ENCODE results near the genes PPP1R7 and GAL3ST2.

- RRBS: 5% methylated on average over 15 of the region's 94 CpGs
Observed at GRCh38 chr2:241149995-241151184, at the start of gene PPP1R7. Gene PPP1R7 (plus strand): TSS chr2:241150467.

DNA sequence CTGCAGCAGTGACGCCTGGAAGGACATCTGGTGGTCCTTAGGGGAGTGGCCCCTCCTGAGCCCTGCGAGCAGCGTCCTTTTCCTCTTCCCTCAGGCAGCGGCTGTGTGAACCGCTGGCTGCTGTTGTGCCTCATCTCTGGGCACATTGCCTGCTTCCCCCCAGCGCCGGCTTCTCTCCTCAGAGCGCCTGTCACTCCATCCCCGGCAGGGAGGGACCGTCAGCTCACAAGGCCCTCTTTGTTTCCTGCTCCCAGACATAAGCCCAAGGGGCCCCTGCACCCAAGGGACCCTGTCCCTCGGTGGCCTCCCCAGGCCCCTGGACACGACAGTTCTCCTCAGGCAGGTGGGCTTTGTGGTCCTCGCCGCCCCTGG is 35.7 kb downstream of the ANO7 start:
- RRBS: 19% methylated on average over 2 of the region's 14 CpGs

GRCh38 chr2:241239482-241240225 is 51.2 kb downstream of the ANO7 start:
- RRBS: no CpG with 5 or more reads among the region's 32 CpGs

GRCh38 chr2:241242362-241242776 is 53.9 kb downstream of the ANO7 start:
- RRBS: no CpG with 5 or more reads among the region's 13 CpGs

GRCh38 chr2:241262449-241263199 is 52.8 kb downstream of the HDLBP start:
- RRBS: no CpG with 5 or more reads among the region's 7 CpGs

DNA sequence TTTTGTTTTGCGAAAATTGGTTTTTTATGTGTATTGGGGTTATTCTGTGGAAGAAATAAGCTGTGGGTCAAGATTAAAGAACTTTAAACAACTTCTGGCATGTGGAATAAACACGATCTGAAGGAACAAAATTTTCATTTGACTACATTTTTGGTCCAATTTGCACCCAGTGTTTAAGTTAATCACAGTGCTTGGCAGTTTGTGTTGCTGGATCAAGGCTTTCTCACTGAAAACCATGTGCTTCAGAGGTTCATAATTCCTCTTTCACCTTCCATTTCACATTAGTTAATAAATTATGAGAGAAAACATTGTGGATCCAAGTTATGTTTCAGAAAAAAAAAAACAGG is 2.0 kb downstream of the SEPTIN2 start:
- RRBS: no CpG with 5 or more reads among the region's 2 CpGs

- RRBS: no CpG with 5 or more reads among the region's 5 CpGs
Observed at GRCh38 chr2:241329470-241329784, 13.7 kb downstream of the SEPTIN2 start.

DNA sequence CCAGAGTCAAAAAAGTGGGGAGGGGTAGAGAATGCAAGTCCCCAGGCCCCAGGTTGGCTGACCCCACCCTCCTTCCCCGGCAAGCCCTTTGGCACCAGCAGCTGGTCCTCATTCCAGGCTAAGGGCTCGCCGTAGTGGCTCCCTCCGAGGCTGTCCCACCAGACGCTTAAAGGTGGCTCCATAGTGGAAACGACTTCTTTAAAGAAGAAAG is 1.3 kb downstream of the STK25 start:
- RRBS: no CpG with 5 or more reads among the region's 6 CpGs

DNA sequence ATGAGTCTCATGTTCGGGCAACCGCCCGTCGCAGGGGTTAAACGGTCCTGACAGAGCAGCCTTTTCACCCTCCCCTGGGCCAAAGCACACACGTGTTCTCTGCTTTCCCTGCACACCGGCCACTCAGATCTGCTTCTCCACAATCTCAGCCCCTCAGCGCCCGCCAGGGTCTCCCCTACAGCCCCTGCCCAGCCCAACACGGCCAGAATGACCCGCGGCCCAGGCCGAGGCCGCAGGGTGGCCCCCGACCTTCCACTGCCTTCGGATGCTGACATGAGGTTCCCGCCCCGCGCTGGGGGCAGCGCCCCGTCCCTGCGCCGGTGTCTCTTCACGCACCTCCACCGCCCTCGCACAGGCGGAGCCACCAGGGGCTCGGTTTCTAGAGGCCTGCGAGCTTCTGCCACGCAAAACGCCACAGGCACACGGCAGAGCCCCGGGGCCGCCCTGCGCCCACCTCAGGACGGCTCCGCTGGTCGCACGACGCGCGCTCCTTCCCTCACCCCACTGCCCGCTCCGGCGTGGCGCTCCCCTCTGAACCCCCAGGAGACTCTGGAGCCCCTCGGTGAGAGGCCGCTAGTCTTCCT is 888 bp downstream of the STK25 start:
- RRBS: 2% methylated on average over 12 of the region's 48 CpGs

GRCh38 chr2:241552113-241552675 is 6.4 kb upstream of the BOK start:
- RRBS: 60% methylated on average over 1 of the region's 25 CpGs

- RRBS: no CpG with 5 or more reads among the region's 18 CpGs
Observed at GRCh38 chr2:241584438-241585044, 26.0 kb downstream of the BOK start.

- RRBS: 8% methylated on average over 32 of the region's 74 CpGs
Observed at GRCh38 chr2:241610005-241611009, 26.7 kb downstream of the THAP4 start.

DNA sequence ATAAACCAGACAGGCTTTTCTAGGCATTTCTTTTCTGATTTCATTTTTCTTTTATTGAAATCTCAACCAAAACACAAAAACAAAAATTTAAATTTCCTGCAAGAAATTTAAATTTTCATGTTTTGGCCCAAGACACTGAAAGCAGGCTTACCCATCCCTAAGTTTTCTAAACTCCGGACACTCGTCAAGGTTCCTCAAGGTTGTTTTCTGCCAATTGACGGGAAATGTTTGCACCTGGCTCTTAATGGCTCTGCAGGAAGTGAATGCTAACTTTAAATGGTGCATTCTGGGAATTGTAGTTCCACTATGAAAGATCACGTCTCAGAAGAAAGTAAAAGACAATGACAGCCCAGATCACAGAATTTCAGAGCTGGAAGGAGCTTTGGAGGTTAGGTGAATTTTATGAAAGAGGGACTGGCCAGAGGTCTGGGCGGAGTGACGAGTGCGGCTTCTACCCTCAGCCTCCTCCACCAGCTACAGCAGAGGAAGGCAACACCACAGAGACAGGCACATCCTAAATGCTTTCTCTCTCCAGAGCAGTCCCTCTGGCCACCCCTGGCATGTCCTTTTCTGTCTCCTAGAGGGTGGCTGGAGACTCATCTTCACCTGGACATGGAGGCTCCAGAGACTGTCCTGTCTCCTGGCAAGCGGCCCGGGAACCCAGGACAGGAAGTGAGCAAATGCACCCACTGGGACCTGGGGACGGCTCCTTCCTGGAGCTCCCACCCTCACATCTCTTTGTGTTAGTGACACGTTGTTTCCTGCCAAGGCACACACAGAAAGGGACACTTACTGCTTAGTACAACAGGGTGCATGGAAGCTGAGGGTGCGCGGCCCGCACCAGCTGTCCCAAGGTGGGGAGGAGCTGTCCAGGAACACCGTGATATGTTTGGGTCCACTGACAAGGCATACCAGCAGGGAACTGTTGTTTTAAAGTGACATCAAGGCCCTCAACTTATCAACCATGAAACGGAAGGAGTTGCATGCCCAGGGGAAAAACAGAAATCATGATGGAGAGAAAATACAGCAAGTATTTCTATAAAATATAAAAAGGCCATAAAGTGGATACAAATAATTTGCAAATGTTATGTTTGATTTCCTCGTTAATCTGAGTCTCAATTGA is 19.3 kb downstream of the THAP4 start:
- RRBS: no CpG with 5 or more reads among the region's 17 CpGs

DNA sequence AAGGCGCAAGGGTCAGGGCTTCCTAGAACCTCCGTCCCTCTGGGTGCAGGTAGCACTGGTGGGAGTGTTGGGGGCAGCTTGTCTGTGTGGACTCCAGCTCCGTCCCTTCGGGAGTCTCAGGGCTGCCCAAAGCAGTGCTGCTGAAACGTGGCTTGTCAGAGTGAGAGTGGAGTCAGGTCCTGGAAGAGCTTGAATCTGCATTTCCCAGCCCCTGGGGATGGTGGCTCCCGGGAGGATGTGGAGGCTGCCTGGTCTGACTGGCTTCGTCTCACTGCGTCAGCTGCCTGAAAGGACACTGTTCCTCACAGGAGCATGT is 23.4 kb downstream of the ATG4B start:
- RRBS: no CpG with 5 or more reads among the region's 8 CpGs

GRCh38 chr2:241661541-241662184 is 24.2 kb downstream of the ATG4B start:
- RRBS: no CpG with 5 or more reads among the region's 8 CpGs

GRCh38 chr2:241670576-241670738 is 16.2 kb downstream of the DTYMK start:
- RRBS: no CpG with 5 or more reads among the region's 5 CpGs

GRCh38 chr2:241776620-241776927 is at the start of gene GAL3ST2:
Gene GAL3ST2 (plus strand): TSS chr2:241776822.
- RRBS: no CpG with 5 or more reads among the region's 12 CpGs

GRCh38 chr2:241797324-241798077 is 11.5 kb upstream of the NEU4 start:
- RRBS: 57% methylated on average over 3 of the region's 22 CpGs

DNA sequence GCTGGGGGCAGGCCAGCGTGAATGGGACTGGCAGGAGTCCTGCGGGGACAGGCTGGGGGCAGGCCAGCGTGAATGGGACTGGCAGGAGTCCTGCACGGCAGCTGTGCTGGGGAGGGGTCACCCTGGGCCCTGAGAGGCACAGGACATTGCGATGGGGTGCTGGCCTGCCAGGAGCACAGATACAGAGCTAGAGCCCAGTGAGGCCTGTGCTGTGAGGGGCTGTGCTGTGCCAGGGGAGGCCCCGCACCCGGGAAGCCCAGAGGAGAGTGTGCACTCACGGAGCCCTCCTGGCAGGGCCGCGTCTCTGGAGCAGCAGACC is 1.8 kb downstream of the NEU4 start:
- RRBS: no CpG with 5 or more reads among the region's 10 CpGs

DNA sequence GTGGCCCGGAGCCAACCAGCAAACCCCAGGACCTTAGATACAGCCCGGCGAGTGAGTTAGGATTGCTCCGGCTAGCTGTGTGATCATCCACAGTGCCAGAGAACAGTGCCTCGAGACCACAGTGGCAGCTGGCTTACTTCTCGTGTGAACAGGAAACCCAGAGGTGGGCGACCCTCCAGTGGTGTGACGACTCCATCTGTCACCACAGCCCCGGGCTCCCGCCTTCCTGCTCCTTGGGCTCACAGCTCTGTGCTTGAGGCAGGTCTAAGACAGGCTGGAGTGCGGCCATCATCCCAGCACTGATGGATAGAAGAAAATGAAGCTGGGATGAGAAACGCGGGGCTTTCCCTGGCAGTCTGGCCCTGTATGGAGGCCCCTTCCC is 1.5 kb upstream of the RTP5 start:
- RRBS: 17% methylated on average over 1 of the region's 13 CpGs

Data from AG04449 (cell line).